HGPS cell (cell line): ENCODE data around the gene RAB3IL1.

- RRBS: no CpG with 5 or more reads among the region's 45 CpGs
Measured at GRCh38 chr11:61428935-61429631, 692 bp downstream of the CPSF7 start.

DNA sequence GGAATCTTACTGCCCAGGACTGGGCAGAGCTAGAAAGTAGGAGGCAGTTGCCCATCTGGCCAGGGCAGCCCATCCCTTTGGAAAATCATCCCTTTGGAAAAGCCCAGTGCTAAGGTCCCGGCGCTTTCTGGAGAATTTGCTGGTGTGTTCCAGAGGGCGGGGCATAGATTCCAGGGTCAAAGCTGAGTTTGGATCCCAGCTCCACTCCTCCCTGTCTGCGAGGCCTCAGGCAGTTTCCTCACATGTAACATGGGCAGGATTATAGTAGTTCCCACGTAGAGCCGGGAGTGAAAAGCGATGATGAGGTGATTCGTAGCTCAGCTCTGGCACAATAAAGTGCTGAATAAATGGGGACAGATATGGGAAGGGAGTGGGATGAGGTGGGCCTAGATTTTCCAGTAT is 3.8 kb upstream of the PPP1R32 start:
- RRBS: no CpG with 5 or more reads among the region's 8 CpGs

DNA sequence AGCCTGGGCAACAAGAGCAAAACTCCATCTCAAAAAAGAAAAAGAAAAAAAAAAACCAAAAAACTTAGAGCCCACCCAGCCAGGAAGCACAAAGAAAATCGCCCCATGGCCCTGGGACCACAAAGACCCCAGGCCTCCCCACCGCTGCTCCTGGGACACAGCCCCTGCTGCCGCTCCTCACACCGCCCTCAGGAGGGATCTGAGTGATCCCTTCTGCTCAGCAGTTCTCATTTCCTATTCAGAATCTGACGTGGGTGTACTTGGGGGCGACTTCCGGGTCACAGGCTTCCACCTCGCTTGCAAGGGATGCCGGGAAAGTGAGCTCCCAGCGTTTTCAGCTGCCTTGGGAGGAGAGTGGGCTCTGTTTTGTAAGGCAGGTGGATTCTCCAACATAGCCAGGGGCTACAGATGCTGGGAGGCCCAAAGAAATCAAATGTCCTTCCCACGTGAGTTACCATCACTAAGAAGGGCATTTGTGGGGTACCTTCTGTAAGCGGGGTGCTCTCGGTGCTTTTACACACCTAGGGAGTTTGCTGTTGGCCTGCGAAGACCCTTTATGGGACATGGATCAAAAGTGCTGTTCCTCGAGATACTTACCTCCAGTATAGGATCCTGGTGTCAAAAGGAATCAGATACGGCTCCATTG is 9.8 kb upstream of the LRRC10B start:
- RRBS: 42% methylated on average over 2 of the region's 16 CpGs

DNA sequence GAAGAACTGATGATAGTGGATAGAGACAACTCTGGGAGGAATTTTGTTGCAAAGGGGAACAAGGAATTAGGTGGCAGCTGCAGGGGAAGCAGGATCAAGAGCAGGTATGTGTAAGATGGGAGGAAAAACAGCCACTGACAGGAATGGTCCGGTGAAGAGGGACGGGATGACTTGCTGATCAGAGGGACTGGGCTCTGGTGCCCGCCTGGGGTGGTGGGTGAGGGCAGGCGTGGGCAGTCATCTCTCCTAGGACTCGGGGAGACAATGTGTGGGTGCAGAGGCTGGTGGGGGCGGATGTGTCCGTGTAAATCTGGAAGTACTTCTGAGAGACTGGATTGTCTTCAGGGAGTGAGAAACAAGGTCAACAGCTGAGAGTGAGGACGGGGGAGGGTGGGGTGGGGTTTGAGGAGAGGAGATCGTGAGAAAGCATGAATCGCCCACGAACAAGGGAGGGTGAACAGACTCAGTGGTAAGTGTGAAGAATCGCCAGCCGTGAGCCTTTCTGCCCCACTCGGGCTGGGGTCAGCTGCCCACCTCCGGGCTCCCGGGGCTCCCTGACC is 13.6 kb upstream of the SYT7 start:
- RRBS: no CpG with 5 or more reads among the region's 16 CpGs

DNA sequence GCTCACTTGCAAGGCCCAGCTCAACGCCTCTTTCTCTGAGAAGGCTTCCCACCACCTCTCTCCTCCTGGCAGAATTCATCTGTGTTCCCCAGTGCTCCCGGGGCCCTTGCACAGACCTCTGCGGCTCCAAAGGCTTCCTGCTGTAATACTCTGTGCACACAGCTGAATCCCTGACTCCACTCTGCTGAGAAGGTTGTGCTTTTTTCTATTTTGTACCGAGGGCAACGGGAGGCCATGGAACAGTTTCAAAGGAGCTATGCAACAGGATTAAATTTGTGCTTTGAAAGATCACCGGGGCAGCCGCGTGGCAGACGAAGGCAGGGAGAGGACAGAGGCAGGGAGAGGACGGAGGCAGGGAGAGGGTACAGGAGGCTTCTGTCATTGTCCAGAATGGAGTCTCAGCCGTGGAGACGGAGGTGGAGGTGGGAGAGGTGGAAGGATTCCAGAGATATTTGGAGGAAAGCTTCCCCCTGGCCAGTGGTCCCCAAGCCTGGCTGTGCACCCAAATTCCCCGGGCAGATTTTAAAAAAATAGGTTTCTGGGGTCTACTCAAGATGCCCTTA is 49.3 kb upstream of the SYT7 start:
- RRBS: no CpG with 5 or more reads among the region's 13 CpGs

DNA sequence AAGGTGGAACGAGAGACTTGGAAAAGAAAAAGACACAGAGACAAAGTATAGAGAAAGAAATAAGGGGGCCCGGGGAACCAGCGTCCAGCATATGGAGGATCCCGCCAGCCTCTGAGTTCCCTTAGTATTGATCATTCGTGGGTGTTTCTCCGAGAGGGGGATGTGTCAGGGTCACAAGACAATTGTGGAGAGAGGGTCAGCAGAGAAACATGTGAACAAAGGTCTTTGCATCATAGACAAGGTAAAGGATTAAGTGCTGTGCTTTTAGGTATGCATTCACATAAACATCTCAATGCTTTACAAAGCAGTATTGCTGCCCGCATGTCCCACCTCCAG is 25.2 kb upstream of the DAGLA start:
- RRBS: no CpG with 5 or more reads among the region's 7 CpGs

GRCh38 chr11:61688345-61688694 is 8.1 kb downstream of the DAGLA start:
- RRBS: no CpG with 5 or more reads among the region's 6 CpGs

DNA sequence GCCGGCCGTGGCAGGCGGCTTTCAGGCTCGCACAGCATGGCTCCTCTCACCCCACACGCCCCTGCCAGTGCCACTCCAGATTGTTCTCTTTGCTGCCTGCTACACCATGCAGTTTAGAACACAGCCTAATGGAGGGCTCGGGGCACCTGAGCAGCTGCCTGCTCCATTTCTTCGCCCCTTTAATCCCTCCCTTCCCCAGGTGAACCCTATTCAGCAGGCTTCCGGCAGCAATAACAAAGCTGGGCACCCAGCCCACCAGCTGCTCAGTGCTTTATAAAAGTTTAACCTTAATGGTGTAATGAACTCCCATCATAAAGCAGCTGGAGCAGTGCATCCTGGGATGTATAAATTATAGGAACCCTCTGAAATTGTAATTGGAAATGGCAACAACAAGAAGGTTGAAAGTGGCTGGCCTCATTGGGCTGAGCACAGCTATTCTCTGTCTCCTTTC is 10.8 kb downstream of the DAGLA start:
- RRBS: no CpG with 5 or more reads among the region's 8 CpGs

DNA sequence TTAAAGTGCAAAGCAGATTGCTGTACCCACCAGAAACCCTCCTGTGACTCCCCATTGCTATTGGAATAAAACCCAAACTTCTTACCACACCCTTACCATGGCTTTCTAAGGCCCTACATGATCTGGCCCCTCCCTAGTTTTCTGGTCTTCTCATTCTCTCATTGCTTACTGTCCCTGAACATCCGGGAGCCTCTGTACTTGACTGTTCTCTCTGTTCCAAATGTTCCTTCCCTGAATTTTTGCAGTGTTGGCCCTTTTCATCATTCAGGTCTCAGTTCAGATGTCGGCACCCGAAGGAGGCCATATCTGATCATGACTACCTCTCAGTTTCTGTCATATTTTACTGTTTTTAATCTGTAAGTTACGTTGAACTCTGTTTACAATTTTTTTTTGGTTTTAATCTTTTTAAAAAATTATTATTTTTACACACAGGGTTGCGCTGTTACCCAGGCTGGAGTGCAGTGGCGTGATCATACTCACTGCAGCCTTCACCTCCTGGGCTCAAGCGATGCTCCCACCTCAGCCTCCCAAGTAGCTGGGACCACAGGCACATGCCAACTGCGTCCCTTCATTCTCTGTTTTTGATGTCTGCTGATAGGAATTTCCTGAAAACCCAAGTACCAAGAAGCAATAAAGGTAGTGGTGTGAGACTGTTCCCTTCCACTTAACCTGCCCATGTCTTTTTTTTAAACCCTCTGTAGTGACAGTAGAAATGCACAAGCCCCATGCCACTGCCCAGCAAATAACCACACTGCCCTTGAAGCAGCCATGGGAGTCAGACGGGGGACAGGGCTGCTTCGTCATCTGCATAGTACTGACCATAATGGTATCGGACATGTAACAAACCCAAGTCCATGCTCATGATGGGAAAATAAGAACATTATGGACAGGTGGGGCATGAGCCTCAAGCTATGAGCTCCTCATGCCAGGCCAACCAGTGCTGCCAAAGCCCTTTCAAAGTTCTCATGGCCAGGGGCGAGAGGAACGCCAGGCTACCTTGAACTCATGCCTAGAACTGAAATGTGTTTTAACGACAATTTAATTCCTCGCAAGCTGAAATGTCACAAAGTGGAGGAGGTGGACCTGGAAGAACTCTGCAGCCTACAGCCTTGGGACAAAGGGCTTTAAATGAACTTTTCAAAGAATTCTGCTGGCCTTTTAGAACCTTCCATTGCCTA is 7.5 kb downstream of the FADS1 start:
- RRBS: no CpG with 5 or more reads among the region's 15 CpGs

GRCh38 chr11:61826392-61826825 is 1.7 kb upstream of the FADS2 start:
- RRBS: no CpG with 5 or more reads among the region's 3 CpGs

GRCh38 chr11:61830175-61831259 is 2.4 kb downstream of the FADS2 start:
- RRBS: no CpG with 5 or more reads among the region's 9 CpGs

DNA sequence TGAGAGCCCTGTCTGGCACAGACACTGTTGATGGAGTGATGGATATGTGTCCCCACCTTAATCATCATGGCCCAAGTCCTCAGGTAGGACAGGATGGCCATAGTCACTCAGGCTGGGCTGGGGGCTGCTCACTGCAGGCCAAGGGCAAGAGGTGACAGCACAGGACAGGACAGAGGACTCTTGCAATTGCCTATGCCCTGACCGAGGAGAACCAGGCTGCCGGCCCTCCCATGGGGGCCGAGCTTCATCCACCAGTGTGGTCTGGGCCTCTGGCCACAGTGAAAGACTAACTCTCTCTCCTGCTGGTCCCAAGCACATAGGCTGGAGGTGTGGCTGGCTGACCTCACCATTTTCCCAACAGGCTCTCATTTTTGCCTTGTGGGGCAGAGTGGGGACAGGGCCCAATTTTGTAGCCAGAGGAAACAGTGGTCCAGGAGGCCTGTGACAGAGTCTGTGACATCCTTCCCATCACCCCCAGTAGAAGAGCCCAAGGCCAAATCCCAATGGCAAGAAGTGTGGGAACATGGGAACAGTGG is 6.6 kb downstream of the RAB3IL1 start:
- RRBS: no CpG with 5 or more reads among the region's 3 CpGs

DNA sequence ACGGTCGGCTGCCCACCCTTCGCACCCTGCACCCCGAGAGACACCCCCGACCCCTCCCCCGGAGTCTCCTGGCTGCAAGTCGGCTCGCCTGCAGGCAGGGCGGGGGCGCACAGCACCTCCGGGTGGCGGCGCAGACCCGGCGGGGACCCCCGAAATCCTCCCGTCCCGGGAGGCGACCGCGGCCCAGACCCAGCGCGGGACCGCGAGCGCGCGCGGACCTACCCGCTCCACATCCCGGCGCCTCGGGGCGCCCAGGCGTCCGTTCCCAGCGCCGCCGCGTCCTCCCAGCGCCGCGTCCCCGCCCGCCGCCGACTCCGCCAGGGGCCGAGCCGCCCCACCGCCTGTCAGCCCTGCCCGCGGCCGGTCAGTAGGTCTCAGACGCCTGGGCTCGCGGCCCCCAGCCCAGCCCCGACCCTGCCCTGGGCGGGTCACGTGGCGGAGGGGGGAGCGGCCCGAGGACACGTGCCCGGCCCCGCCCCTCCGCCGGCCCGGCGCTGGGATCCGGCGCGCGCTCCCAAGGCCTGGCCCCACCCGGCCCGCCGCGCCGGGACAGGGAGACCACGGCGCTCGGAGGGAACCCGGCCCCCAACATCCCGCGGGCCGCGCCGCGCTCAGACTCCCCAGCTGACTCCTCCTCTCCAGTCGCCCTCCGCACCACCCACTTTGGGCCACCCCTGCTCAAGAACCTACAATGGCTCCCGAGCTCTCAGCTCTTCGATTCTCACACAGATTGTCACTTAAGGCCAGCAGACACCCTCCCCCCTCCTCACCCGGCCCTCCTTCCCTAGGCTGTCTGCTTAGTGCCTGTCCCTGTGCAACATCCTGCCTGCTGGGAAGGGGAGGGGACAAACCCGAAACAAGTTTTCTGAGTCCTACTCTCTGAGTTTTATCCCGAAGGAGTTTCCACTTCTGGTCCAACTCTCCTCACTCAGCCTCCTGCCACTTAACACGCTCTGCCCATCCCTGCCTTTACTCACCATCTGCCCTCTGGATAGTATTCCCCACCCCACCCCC is at the start of gene RAB3IL1:
Gene RAB3IL1, minus strand, starts transcription at position 432 of the 1,014 bp plus-strand sequence.
- RRBS: 2% methylated on average over 34 of the region's 97 CpGs

GRCh38 chr11:61963567-61964463 is 3.6 kb downstream of the FTH1 start:
- RRBS: no CpG with 5 or more reads among the region's 12 CpGs

- RRBS: no CpG with 5 or more reads among the region's 17 CpGs
Measured at GRCh38 chr11:61975027-61975795, 7.8 kb upstream of the FTH1 start.

GRCh38 chr11:61980656-61981013 is 13.2 kb upstream of the FTH1 start:
- RRBS: no CpG with 5 or more reads among the region's 8 CpGs

- RRBS: no CpG with 5 or more reads among the region's 7 CpGs
Measured at GRCh38 chr11:62005239-62005833, 37.9 kb upstream of the FTH1 start.

- RRBS: no CpG with 5 or more reads among the region's 2 CpGs
Measured at GRCh38 chr11:62044953-62045152, 77.4 kb upstream of the FTH1 start.

- RRBS: no CpG with 5 or more reads among the region's 4 CpGs
Measured at GRCh38 chr11:62152024-62152410, 28.2 kb downstream of the INCENP start.

DNA sequence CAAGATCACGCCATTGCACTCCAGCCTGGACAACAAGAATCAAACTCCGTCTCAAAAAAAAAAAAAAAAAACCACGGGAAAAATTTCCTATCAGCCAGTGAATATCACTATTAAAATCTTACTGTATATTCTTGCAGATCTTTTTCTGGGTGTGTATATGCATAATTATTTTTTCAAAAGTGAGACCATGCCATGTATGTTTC is 21.3 kb upstream of the SCGB1A1 start:
- RRBS: no CpG with 5 or more reads among the region's 3 CpGs